ENCODE measurements around the genes GINS2, MTHFSD and MAP1LC3B.

DNA sequence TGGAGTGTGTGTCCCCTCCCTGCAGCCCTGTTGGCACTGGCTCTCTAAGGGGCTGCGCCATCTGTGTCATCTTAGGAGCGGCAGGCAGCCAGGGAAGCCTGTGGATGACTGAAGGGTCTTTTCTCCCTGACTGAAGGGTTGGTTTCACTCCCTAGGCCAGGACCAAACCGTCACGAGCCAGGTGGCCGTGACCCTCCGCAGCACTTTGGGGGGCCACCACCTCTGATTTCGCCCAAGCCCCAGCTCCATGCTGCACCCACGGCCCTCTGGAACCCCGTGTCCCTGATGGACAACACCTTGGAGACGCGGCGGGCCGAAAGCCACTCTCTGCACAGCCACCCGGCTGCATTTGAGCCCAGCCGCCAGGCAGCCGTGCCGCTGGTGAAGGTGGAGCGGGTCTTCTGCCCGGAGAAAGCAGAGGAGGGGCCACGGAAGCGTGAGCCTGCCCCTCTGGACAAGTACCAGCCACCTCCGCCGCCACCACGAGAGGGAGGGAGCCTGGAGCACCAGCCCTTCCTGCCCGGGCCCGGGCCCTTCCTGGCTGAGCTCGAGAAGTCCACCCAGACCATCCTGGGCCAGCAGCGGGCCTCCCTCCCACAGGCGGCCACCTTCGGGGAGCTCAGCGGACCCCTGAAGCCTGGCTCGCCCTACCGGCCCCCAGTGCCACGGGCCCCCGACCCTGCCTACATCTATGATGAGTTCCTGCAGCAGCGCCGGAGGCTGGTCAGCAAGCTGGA is 27.6 kb downstream of the GINS2 start:
- CAGE, long polyA plus RNA = no peak
- RRBS = 92% methylated on average over 14 of the region's 37 CpGs

- CAGE, long polyA plus RNA = no peak
- RRBS = 75% methylated on average over 4 of the region's 24 CpGs
Measured at GRCh38 chr16:85665760-85666495, 22.8 kb downstream of the GINS2 start.

DNA sequence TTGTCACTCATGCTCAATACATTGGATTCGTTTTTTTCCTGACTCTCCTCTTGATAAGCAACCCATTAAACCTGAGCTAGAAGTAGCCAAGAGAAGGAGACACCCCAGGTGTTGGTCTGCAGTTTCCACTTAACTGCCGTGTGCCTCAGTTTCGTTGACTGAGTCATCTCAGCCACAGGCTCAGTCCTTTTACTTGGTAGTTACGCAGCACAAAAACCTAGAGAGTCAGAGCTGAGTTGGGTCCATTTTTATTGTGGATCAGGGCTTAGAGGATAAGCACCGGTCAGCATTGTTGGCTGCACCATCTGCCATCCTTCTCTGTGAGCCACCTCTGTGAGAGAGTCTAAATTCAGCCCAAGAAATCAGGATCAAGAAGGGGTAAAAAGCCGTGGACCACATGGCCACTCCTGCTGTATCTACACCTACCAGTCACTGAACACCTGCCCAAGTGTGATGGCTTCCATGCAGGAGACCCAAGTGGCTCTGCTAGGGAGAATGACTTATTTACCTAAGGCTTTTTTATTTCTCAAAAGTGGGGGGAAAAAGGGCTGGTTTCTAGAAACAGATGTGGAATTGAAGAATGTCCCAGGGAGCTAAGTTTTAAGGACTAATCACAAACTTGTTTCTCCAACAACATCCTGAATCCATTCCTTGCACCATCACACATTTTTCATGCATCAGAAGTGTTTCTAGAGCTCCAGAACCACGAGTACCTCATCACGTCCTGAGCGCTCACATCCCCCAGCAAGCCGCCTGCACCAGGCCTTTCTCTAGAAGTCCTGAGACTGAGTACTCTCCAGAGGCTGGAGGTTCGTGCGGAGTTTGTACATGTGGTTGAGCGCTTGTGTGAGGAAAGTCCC is 11.1 kb downstream of the GINS2 start:
- CAGE, long polyA plus RNA = no peak
- RRBS = no CpG with 5 or more reads among the region's 13 CpGs

GRCh38 chr16:85688578-85689388 is at the start of gene GINS2:
Gene GINS2, minus strand, starts transcription at chr16:85688954.
- CAGE, long polyA plus RNA = no peak
- RRBS = 1% methylated on average over 29 of the region's 94 CpGs

GRCh38 chr16:85707633-85708279 is 19.0 kb upstream of the GINS2 start:
- CAGE, long polyA plus RNA = no peak
- RRBS = 87% methylated on average over 9 of the region's 19 CpGs

DNA sequence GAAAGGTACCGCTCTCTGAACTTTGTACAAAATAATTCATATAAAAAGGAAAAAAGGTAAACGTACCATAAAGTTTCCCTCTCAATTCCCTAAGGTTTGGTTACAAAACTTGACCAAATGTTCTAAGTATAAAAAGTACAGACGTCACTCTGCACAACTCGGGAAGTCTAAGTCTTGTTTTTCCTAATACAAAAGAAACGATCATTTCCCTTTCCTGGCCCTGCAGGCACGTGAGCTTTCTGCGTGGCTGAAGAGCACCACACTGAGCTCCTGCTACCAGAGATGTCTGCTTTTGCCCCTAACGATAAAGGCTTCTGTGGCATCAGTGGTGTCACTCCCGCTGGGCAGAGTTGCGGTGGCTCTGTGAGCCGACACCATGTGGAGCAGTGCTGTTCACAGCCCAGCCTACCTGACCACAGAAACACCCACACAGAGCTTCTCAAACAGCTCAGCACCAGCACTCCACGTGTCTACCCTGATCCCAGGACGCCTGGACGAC is 20.5 kb downstream of the EMC8 start:
- CAGE, long polyA plus RNA = no peak
- RRBS = no CpG with 5 or more reads among the region's 14 CpGs

DNA sequence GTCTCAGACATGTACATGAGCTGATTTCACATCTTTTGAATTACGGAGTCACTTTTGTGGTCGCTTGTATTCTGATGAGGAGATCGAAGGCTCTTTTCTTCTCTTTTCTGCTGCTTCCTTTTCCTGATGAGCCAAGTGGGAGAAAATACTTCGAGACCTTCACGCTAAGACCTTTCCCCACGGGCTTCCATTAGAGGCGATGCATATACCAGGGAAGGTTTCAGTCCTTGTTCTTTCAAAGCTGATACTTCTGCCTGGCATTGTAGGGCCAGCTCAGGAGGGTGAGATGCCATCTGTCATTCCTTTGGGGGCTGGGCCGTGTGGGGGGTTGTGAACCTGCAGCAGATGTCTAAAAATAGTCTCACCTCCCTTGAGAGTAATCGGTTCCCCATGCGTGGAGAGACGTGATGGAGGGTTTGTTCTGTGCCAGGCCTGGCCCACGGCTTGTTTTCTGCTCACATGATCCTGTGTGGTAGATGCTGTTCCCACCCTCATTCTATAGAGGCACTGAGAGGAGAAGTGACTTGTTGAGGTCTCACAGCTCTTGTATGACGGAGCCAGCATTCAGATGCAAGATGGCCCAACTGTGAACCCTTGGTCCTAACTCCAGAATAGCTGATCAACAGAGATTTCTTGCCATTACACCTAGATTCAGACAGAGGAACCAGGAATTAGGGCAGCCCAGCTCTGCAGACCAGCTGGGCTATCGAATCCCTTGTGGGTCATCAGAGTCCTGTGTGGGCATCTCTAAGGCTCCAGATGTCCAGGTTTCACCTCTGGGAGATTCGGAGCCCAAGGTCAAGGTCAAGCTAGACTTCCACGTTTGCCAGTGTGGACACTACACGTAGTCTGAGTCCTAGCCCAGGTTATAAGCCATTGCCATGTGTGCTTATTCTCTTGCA is 4.6 kb downstream of the IRF8 start:
- CAGE, long polyA plus RNA = no peak
- RRBS = no CpG with 5 or more reads among the region's 17 CpGs

DNA sequence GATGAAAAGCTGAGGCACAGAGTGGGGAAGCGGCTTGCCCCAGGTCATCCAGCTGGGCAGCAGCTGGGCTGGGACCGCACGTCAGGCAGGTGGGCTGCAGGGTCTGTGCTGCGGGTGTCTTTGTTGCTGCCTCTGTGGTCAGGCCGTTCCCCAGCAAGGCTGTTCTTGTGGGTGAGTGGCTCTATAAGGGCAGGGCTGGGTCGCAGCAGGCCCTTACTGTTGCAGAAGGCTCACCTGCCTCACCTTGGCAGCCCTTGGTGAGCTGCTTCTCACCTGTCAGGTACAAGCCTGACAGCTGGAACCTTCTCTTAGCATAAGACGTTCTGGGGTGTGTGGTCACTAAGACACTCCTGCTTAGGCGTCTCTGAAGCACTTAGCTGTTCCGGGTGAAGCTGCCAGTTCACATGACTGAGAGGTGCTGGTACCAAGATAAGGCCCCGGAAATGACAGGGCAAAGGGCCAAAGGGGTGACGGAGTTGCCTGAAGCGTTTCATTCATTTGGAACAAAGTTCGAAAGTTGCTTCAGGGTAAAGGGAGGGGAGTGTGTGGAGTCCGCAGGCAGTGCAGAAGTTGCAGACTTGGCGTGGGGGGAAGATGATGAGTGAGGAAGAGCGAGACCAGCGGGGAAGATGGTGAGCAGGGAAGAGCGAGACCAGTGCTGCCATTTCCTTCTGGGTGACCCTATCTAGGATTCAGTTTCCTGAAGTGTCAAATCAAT is 17.4 kb downstream of the IRF8 start:
- CAGE, long polyA plus RNA = no peak
- RRBS = 80% methylated on average over 1 of the region's 18 CpGs

- CAGE, long polyA plus RNA = no peak
- RRBS = no CpG with 5 or more reads among the region's 16 CpGs
Measured at GRCh38 chr16:85939995-85940811, 41.2 kb downstream of the IRF8 start.

DNA sequence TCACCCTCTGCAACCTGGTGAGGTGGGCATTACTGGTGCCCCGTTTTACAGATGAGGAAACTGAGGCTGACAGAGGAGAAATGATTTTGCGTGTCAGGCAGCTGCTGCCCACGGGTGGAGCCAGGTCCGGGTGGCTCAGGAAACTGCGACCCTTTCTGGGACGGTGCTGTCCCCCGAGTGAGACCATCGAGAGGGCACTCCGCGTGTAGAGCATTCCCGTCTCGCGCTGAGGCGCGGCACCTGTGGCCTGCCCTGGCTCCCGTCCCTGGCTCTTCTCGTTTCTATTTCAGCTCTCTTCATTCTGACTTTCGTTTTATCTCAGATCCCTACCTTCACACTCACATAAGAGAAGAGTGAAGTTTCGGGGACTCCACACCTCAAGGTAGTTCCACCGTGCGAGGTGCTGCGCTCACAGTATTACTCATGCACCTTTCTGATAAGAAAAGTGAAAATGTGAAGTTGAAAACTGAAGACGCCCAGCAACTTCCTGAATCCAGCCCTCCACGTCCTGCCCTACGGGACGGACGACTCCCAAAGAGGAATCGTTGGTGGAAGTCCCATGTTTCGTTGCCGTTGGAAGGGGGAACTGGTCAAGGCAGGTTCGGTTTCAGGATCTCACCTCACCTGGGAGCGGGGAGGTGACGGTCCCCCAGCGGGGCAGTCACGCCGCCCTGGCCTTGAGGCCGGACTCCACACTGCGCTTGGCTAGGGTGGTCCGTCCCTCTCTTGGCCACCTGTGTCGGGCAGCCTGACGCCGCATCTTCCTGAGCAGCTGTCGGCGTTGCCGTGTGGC is 48.8 kb downstream of the IRF8 start:
- CAGE, long polyA plus RNA = no peak
- RRBS = no CpG with 5 or more reads among the region's 45 CpGs

DNA sequence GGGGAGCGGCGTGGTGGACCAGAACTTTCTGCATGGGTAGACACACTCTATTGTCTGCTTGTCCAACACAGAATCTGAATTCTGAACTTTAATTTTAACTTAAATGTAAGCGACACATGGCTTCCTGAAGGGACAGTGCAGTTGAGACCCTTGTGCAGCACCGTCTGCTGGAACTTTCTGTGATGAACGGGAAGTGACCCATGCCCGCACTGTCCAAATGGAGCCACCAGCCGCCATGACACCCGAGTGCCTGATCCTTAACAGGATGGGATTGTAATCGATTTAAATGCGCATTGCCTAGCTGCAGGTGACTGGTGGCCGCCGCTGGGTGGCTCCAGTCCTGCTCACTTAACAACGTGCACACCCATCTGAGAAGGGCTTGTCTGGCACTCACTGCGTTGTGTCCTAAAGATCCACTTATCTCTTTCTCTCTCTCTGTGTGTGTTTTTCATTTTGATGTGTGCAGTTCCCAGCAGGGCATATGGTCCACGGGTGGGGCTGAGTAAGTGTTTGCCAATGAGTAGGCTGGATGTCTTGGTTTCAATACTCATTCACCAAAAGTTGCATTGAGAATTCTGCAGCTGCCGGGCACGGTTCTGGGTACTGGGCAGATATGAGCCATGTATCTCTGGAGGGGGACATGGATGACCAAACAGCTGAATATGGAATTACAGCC is 80.6 kb downstream of the IRF8 start:
- CAGE, long polyA plus RNA = no peak
- RRBS = no CpG with 5 or more reads among the region's 17 CpGs

DNA sequence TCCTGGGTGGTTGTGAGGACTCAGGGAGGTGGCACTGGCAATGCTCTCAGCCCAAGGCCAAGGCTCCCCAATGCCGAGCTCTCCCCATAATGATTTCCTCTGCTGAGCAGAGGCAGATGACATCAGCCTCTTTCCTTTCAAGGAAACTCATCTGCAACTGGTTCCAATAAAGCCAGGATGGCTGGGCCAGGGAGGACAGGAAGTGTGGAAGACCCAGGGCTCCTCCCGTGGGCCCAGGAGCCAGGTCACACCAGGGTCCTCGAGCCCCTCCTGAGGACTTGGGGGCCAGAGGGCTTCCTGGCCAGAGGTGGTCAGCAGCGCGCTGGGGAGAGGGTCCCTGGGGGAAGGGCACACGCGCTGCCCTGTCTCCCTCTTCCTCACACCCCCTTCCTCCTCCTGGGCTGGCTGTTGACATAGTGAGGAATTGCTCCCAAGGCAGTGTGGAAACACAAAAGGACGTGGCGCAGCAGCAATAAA is 152.3 kb downstream of the IRF8 start:
- CAGE, long polyA plus RNA = no peak
- RRBS = no CpG with 5 or more reads among the region's 9 CpGs

GRCh38 chr16:86199224-86199623 is 300.3 kb downstream of the IRF8 start:
- CAGE, long polyA plus RNA = no peak
- RRBS = no CpG with 5 or more reads among the region's 8 CpGs

- CAGE, long polyA plus RNA = no peak
- RRBS = no CpG with 5 or more reads among the region's 27 CpGs
Measured at GRCh38 chr16:86286055-86286605, 224.2 kb upstream of the FOXF1 start.

- CAGE, long polyA plus RNA = no peak
- RRBS = 88% methylated on average over 1 of the region's 15 CpGs
Measured at GRCh38 chr16:86512131-86512585, 1.8 kb downstream of the FOXF1 start.

GRCh38 chr16:86512586-86513500 is 2.5 kb downstream of the FOXF1 start:
- CAGE, long polyA plus RNA = no peak
- RRBS = 60% methylated on average over 4 of the region's 42 CpGs

DNA sequence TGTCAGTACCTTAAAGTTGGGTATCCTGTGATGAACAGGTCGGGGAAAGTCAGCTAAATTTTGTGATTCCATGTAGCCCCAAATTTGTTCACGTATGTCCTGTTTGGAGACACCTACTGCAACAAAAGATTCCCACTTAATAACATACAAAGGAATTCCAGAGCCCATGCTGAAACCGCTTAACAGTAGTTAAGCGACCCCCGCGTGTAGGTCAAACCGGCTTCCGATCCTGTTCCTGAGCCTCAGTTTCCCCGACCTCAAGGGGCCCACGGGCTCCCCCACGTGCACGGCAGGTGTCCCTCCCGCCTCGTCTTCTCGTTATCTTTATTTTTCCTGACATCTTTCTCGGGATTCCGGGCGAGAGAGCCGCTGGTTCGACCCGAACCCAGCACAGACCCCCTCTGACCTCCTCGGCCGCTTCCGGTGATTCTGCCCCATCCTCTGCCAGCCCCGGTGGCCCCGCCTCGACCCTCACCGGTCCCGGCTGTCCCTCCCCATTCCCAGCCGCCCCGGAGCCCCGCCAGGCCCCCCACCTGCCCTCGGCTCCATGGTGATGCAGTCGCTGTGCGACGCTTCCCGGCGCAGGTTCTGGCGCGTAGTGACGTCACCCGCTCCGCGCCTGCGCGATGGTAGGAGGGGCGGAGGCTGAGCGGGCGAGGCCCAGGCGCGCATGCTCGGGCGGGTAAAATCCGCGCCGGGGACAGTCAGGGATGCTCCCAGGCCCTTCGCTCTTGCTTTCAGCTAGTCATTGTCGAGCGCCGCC is at the start of gene MTHFSD:
TSS of gene MTHFSD (minus strand) at position 600 of the 763 bp plus-strand sequence.
- CAGE, long polyA plus RNA = no peak
- RRBS = under 1% methylated on average over 27 of the region's 60 CpGs

- CAGE, long polyA plus RNA = no peak
- RRBS = no CpG with 5 or more reads among the region's 13 CpGs
Measured at GRCh38 chr16:87178061-87178643, 139.0 kb downstream of the C16orf95 start.

DNA sequence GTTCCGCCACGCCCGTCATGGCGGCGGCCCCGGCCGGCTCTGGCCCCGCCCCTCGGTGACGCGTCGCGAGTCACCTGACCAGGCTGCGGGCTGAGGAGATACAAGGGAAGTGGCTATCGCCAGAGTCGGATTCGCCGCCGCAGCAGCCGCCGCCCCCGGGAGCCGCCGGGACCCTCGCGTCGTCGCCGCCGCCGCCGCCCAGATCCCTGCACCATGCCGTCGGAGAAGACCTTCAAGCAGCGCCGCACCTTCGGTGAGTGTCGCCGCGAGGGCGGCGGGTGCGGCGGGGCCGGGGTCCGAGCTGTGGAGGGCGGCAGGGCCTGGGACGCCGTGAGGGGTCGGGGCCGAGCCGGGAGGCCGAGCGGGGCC is at the start of gene MAP1LC3B:
TSS of gene MAP1LC3B (plus strand) at position 122 of the 369 bp plus-strand sequence.
- CAGE, long polyA plus RNA = start-site peak on the plus strand centred at position 148 of the sequence, 94 bp wide, 1,679 and 677 reads in 2 replicates
- RRBS = 1% methylated on average over 21 of the region's 54 CpGs

DNA sequence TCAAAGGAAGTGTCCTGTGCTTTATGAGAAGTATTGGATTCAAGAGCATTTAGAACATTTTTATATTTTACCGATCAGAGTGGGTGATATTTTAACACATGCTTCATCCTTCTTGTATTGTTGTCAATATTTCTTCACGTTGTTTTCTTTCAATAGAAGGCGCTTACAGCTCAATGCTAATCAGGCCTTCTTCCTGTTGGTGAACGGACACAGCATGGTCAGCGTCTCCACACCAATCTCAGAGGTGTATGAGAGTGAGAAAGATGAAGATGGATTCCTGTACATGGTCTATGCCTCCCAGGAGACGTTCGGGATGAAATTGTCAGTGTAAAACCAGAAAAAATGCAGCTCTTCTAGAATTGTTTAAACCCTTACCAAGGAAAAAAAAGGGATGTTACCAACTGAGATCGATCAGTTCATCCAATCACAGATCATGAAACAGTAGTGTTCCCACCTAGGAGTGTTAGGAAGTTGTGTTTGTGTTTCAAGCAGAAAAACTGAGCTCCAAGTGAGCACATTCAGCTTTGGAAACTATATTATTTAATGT is 10.7 kb downstream of the MAP1LC3B start:
- CAGE, long polyA plus RNA = no peak
- RRBS = no CpG with 5 or more reads among the region's 8 CpGs

Data from osteoblast (primary cell).